Mesenchymal stem cell of adipose (primary cell): Measurements from ENCODE around the gene GNAO1.

GRCh38 chr16:53031294-53031875 is 21.3 kb downstream of the CHD9NB start:
- CAGE, long polyA plus RNA = no peak

- CAGE, long polyA plus RNA = no peak
These were observed 7.1 kb downstream of the CHD9NB start for GRCh38 chr16:53045464-53046156.

DNA sequence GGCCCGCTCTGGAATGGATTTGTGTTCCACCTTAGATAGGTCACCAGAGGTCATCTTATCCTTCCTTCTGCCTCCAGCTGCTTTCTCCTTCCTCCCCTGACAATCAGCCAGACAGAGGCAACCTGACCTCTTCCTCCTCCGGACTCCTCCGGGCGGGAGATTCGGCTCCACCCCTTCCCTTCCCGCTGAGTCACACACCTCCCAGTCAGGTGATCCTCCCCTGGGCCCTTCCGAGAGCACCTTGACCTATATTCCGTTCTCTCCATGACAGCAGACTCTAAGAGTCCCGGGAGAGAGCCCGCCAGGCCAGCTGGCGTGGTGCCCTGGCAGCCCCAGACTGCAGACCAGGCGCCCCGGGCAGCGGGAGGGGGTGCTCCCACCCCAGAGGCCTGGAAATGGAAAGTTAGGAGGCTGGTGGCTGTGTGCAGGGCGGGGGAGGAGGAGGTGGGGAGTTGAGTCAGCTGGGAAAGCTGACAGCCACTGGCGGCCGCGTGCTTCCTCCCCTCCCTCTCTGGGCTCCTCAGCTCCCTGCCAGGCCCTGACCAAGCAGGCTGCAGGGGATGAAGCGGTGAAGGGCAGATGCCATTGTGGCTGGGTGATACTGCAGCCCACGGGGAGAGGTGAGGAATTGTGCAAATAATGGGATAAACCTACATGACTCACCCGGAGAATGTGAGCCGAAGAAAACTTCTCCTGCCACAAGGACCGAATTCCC is 44.9 kb downstream of the CHD9 start:
- CAGE, long polyA plus RNA = no peak

DNA sequence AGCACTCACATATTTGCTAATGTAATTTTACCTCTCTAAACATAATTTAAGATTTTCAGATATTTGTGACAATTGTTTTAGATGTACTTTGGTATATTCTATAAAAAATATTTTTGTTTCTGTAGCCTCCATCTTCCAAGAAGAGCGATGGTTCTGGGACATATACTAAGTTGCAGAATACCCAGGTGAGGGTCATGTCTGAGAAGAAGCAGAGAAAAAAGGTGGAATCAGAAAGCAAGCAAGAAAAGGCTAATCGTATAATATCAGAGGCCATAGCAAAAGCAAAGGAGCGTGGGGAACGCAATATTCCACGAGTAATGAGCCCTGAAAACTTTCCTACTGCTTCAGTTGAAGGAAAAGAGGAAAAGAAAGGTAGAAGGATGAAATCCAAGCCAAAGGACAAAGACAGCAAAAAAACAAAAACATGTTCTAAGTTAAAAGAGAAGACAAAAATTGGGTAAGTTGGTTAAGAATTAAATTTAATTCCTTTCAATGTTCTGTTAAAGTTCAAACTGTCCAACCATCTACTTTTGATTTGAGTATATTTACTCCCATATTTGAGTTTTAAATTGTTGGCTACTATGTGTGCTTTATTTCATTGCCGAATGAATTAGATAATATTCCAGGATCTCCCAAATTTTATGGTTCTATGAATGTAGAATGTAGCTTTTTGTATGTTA is 154.7 kb downstream of the CHD9 start:
- CAGE, long polyA plus RNA = no peak

GRCh38 chr16:54040224-54040804 is 246.3 kb downstream of the IRX3 start:
- CAGE, long polyA plus RNA = no peak

GRCh38 chr16:54165379-54166010 is 121.1 kb downstream of the IRX3 start:
- CAGE, long polyA plus RNA = no peak

- CAGE, long polyA plus RNA = no peak
These were observed 92.9 kb downstream of the IRX3 start for GRCh38 chr16:54193359-54194340.

GRCh38 chr16:54210555-54210982 is 76.0 kb downstream of the IRX3 start:
- CAGE, long polyA plus RNA = no peak

DNA sequence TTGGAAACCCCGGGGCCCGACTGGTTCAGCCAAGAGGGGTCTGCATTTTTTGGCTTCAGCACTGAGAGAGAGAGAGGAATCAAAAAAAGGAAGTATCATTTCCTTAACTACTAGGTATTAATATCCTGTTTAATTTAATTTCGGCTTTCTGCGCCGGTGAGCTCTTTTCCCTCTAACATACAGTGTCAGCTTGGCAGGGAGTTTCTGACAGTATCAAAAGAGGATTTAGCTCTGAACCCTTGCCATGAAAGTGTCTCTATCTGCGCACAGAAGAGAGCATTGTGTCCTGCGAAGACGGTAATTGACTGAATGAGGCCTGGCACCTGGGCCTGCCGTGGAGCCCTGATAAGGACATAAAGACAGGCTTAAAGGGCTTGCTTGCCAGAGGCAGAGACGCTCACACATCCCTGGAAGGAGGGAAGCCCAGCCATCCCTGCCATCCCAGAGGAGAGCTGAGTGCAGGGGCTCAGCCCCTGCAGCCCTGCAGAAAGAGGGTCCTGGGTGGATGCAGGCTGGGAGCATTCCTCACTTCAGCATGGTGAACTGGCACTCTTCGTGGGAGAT is 51.4 kb downstream of the IRX3 start:
- CAGE, long polyA plus RNA = no peak

DNA sequence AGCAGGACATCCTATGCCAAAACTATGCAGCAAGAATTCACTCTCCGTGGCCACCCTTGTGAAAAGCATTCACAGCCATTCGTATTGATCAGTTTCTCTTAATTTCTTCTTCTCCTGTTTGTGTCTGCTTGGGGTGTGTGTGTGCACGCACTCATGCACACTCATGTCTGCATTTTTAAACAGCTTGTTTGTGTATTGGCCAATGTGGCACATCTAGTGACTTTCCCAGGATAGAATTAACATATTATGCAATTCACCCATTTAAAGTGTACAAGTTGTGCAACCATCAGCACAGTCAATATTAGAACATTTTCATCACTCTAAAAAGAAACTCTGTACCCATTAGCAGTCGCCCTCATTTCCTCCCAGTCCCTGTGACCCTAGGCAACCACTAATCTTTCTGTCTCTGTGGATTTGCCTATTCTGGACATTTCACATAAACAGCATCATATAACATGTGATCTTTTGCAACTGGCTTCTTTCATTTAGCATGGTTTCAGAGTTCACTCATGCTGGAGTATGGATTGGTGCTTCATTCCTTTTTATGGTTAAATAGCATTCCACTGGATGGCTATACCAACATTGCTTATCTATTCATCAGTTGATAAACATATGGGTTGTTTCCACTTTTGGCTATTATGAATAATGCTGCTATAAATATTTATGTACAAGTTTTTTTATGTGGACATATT is 20.1 kb downstream of the IRX3 start:
- CAGE, long polyA plus RNA = no peak

DNA sequence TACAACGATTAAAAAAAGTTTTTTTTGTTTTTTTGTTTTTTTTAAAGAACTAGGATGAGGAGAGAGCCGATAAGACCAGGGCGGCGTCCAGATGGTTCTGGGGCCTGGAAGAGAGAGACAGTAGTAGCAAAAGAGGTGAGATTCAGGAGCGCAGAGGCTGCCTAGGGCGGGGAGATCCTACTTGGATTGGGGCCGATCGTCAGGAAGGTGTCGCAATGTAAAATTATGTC is 3.0 kb downstream of the IRX3 start:
- CAGE, long polyA plus RNA = no peak

DNA sequence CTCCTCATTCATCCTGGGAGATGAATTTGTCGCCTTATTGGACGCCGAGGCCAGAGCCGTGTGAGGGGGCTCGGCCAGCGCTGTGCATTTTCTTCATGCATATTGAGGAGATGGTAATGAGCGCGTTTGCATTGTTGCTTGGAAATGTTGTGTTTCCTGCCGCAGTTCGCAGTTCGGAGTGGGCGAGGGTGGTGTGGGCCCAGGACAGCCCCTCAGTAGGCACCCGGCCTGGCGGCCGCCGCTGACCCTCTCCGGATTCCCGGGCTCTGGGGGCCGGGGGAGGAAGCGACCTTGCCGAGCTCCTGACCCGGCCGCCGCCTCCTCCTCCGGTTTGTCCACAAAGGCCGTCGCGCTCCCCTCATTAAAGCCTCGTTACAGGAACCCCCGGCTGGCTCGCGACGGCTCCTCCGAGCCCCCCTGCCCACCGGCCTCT is 4.6 kb upstream of the IRX3 start:
- CAGE, long polyA plus RNA = no peak

DNA sequence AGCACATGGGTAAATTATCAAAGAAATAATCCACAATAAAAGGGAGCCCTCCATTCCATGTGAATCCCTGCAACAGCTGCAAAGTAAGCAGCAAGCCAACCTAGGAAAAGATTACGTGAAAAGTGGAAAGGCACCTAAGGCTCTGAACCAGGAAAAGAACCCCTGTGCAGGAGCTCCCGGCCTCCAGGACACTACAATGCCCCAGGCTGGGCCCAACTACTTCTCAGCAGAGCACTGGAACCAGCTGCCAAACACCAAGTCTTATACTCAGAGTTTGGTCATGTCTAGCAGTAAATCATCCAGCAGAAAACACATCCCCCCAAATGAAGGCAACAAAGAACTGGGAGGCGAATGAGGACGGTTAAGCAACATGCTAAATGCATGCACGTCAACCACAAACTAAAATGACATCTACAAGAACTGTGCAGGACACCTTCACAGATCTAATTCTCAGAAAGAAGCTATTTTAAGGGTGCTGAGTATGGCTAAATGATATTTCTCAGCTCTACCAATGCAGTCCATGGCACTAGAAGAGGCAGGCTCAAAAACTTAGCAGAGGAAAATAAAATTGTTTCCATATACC is 7.7 kb upstream of the IRX5 start:
- CAGE, long polyA plus RNA = no peak

- CAGE, long polyA plus RNA = no peak
These were observed 160.6 kb downstream of the IRX5 start for GRCh38 chr16:55091381-55091592.

- CAGE, long polyA plus RNA = no peak
These were observed 60.1 kb upstream of the IRX6 start for GRCh38 chr16:55263774-55264336.

DNA sequence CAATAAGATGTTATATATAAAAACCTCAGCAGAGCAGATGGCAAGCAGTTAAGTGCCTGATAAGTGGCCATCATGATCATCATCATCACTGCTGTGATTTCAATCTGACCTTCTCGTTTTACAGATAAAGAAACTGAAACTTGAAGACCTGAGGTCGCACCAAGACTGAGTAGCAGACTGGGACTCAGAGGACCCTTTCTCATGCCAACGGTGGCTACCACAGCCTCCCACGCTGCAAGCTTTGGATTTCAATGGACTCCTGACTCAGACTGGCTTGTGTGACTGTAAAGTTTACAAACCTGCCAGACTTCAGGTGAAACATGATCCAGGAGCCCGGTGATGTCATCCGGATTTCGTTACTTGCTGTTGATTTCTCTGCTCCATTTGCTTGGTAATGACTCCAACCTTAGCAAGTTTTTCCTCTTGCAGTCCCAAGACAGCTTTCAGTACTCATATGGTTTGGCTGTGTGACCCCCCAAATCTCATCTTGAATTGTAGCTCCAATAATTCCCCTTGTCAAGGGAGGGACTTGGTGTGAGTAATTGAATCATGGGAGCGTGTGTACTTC is 26.9 kb upstream of the IRX6 start:
- CAGE, long polyA plus RNA = no peak

DNA sequence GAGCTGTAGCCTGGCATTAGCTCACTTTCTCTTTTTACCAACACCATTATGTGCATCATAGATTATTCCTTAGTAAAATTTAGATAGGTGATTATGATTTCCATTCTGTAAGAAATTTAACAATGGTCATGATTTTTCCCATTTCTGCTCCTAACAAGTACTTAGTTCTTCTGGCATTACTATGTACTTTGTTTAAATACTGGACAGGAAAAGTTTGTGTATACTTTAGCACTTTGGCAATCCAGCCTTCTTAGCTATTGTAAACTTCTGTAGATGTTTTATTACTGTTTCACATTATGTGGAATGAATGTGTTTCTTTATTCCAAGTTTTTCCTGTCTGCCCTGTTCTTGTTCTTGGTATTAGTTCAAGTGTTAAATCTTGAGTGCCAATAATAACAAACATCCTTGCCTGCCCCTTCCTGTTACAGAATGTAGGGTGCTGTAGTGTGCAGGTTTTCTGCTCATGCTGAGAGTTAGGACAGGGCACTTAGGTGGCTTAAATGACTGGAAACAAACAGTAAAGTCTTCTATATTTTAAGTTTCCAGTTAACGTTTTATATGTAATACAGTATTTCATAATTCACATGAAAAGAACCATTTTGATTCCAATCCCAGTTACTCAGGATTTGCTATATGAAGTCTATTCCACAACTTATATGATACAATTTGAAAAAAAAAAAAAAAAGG is 7.2 kb upstream of the CAPNS2 start:
- CAGE, long polyA plus RNA = no peak

DNA sequence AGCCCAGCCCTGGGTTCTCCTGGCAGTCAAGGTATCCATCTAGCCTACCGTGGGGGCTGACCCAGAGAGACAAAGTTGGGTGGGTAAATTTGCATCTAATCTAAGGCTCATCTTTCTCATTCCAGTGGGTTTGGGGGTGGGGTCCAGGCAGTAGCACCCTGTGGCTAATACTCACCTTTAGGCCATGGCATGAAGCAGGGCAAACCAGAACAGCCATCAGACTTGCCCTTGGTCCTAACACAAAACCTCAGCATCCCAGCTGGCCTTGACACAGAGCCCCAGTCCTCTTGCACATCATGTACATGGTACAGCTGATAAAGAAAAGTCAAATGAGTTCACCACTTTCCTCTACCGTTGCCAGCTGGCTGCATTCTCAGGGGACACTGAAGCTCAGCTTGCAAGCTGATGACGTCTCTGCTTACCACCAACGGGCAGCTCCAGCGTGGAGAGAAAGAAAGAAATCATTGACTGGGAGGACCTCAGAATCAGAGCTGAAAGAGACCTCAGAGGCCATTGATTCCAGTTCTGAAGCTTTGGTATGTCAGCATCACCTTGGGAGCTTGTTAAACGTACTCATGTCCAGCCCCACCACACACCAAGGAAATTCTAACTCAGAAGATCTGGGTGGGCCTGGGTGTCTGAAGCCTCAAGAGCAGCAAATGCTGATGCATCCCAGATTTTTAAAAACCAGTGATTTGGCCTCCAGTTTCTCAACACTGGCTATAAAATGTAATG is 80.7 kb upstream of the CES5A start:
- CAGE, long polyA plus RNA = no peak

DNA sequence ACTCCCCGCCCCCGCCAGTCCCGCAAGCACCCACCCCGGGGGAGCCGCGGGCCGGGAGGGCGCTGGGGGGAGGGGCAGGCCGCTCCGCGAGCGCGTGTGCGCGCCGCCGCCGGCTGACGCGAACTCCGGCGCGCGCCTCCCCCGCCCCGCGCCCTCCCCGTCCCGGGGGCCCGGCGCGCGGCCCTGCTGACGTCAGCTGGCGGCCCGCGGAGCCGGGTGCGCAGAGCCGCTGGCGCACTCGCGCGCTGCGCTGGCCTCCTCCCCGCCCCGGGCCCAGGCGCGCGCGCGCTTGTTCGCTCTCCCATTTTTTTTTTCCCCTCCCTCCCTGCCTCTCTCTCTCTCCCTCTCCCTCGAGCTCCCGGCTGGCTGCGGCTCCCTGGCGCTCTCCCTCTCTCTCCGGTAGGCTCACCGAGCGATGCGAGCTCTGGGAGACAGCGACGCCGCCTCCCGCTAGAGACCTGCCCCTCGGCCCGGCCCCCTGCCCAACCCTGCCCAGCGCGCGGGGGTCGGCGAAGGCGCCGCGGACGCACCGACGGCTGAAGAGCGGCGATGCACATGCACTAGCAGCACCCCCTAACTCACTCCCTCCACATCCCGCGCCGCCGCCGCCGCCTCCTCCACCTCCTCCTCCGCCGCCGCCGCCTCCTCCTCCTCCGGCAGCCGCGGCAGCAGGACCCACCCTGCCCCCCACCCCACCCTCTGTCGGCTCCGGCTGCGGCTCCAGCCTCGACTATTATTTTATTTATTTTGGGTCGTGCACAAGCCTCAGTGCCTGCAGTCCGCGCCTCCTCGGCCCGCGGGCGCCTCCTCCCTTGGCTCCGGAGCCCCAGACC is at the start of gene GNAO1:
Gene GNAO1 (plus strand): TSS at position 336 of the 833 bp plus-strand sequence.
- CAGE, long polyA plus RNA = no peak

DNA sequence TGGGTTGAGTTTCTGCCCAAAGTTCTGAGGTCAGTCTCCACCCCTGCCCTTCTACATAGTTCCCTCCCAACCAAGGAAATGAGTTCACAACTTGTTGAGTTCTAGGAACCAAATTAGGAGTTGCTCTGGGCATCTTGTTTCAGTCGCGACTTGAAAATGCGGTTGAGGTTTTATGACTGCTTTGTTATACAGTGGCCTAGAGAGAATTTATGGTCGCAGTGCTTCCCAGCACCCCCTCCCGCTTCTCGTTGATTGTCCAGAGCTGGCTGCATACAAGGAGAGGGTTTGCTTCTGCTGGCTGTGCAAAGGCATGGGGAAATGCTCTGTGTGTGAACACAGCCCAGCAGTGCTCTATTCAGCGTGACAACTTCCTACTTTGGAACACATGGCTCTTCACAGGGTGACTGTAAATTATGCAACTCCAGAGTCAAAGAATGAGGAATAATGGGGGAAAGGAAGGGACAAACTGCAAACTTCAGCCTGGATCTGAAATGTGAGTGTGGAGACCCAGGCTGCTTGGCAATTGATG is 20.3 kb downstream of the GNAO1 start:
- CAGE, long polyA plus RNA = no peak